ENCODE data around the genes JOSD1, DNAL4 and APOBEC3A.

GRCh38 chr22:38256487-38257195 is 16.2 kb downstream of the TMEM184B start:
- PRO-cap, 5 experiments = peak in 2 of 5 experiments; most common minus-strand start chr22:38256788 (in 2)
- RAMPAGE, long total RNA, 2 experiments = no peak in any of the 2 experiments
- RRBS = no CpG with 5 or more reads among the region's 13 CpGs

- PRO-cap, 5 experiments = no peak in any of the 5 experiments
- RAMPAGE, long total RNA, 2 experiments = no peak in any of the 2 experiments
- RRBS = no CpG with 5 or more reads among the region's 4 CpGs
Measured at GRCh38 chr22:38288710-38289168, 15.9 kb upstream of the TMEM184B start.

DNA sequence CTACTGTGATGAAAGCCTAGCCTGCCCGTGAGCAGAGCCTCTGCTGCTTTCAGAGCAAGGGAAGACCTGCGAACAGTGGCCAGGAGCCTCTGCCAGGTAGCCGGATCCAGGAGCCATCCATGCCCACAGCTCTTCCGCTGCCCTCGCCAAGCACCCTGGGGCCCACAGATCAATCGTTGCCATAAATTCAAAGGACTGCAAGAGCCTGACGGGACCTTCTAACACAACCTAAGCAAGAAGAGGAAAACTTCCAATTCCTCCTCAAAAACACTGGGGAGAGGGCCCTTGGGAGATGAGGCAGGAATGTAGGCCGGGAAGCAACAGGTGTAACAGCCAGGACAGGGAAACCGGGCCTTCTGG is 18.2 kb downstream of the CSNK1E start:
- PRO-cap, 5 experiments = peak in 1 of 5 experiments; most common minus-strand start position 175 of the sequence (in 1)
- RAMPAGE, long total RNA, 2 experiments = no peak in any of the 2 experiments
- RRBS = no CpG with 5 or more reads among the region's 9 CpGs

DNA sequence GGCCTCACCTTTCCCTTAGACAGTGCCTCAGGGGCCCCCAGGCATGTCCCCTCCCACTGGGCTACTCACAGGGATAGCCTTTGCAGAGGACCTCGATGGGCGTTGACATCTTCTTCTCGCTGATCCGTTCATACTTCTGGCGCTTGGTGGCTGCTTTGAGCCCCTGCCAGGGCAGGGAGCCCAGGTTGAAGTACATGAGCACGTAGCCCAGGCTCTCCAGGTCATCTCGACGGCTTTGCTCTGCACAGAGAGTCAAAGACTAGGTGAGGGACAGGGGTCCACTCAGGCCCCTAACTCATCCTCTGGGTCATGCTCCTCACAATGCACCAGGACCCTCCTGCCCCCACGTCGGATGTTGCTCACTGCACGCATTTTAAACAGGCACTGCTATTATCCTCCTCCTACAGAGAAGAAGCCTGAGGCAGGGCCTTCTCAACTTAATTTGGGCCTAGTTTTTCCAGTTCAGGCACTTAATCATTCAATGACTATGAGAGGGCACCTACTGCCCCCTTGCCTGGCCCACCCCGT is 17.3 kb downstream of the CSNK1E start:
- PRO-cap, 5 experiments = no peak in any of the 5 experiments
- RAMPAGE, long total RNA, 2 experiments = no peak in any of the 2 experiments
- RRBS = no CpG with 5 or more reads among the region's 12 CpGs

DNA sequence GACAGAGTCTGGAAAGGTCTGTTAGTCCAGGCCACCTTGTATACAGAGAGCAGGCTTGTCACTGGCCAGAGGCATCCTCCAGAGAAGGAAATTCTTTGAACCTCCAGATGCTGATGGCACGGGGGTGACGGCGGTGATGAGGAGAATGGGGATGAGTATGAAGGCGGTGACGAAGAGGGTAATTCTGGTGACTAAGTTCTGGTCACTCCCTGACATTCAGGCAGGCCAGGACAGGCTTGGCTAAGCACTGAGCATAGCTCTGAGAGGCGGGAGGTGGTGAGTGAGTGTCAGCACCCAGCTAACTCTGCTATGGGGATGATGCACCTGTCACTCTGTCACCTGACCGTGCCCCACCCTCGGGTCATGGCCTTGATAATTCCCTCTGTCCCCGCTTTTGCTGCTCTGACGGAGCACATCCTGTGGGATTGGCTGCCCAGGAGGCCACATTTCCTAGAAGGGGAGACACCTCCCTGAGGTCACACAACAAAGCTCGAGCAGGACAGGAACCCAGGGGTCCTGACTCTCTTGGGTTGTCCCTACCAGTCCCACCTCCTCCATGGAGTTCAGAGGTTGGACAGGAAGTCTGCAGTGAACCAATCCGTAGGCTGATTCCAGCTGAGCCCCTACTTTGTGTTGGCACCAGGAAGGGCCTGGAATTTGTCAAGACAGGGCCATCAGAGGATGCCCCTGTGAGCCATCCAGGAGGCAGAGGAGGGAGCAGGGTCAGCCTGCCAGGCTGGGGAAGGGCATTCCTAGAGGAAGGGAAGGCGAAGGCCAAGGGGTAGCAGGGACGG is 31.1 kb upstream of the CSNK1E start:
- PRO-cap, 5 experiments = no peak in any of the 5 experiments
- RAMPAGE, long total RNA, 2 experiments = no peak in any of the 2 experiments
- RRBS = no CpG with 5 or more reads among the region's 14 CpGs

DNA sequence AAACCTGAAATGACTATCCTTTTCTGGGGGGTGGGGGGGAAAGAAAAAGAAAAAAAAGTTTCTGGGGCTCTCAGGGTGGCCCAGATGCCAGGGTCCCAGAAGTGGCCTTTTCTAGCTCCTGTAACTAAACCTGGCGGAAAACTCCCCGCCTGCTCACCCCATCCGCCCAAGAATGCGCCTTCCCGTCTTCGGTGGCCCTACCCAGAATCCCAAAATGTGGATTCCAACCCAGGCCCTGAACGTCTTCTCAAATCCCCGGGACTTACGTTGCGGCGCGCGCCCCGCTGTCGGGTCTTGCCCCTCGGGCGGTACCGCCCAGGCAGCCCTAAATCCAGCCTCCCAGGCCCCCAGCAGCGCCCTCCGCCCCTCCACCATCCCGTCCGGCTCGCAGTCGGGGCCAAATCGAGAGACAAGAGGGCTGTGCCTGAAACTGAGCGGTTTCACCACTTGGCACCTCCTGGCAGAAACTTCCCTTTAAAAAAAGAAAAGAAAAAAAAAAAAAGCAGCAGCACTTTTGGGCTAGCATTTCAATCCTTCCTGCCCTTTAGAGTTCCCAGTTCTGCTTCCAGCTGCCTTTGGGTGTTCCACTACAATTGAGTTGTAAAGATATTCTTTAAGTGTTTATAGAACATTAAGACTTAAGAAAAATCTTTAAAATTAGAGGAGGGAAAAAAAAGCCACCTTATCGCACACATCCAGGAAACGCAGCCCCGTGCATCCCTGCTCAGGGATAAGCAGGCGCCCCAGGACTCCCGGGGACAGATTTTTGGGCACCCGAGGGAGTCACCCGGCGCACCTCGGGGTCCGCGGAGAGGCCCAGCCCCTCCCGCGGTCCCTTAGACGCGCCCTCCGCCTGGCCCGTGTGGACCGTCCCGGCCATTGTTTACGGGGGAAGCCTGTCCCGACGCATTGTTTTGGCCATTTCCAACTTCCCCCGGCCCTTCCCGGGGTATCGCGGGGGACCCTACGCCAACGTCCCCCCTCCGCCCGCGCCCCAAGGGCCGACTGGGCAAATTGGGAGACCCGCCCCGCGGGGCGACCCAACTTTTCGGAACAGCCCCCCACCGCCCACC is 57.6 kb downstream of the KCNJ4 start:
- PRO-cap, 5 experiments = peak in 2 of 5 experiments; most common plus-strand start position 556 of the sequence (in 2)
- RAMPAGE, long total RNA, 2 experiments = no peak in any of the 2 experiments
- RRBS = under 1% methylated on average over 11 of the region's 64 CpGs

- PRO-cap, 5 experiments = no peak in any of the 5 experiments
- RAMPAGE, long total RNA, 2 experiments = no peak in any of the 2 experiments
- RRBS = 6% methylated on average over 6 of the region's 14 CpGs
Measured at GRCh38 chr22:38452377-38452842, 2.6 kb downstream of the KCNJ4 start.

DNA sequence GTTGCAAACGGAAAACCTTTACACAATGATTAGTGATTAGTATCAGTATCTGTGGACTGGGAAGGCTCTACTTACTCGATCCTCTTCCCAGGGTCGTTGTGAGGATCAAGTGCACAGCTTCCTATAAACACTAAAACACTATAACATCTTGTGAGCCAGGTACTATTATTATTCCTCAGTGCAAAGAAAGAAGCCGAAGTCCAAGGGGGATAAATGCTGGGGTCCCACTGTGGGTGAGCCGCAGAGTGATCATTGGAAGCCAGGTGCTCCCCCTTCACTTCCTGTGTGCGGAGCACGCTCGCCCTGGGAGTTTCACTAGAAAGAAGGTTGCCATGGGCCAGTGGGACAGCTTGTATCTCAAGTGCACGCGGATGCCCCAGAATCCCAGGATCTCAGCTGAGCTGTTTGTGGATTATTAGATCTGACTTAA is 745 bp downstream of the CBY1 start:
- PRO-cap, 5 experiments = no peak in any of the 5 experiments
- RAMPAGE, long total RNA, 2 experiments = no peak in any of the 2 experiments
- RRBS = no CpG with 5 or more reads among the region's 10 CpGs

DNA sequence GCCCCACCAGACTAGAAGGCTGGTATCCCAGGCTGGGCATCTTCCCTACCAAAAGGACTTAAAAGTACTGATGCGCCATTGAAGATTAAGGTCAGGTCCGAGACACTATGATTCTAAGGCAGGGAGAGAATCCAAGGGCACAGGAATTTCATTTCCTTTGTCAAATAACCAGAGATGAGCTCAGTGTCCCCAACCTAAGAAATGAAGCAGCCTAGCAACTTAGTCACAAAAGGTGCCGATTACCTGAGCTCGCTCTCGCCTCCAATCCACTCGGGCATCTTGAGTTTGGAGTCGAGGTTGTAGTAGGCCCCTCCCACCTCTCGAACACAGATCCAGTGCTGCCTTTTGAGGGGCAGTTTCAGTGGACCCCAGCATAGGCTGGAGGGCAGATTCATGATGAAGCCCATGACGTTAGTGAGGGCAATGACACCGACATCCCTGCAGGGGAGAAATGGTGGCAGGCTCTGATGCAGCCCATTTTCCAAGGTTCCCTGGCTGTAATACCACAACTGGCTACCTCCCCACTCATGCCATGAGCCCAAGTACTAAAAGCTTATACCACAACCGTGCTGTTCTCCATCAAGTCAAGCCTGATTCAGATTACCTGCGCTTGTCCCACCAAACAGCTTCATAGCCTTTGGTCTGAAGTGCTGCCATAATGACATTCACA is 7.1 kb downstream of the TOMM22 start:
- PRO-cap, 5 experiments = no peak in any of the 5 experiments
- RAMPAGE, long total RNA, 2 experiments = no peak in any of the 2 experiments
- RRBS = no CpG with 5 or more reads among the region's 12 CpGs

GRCh38 chr22:38700140-38701232 is at the start of gene JOSD1:
TSS of gene JOSD1 (minus strand) at chr22:38700943.
- PRO-cap, 5 experiments = peak in 5 of 5 experiments; most common plus-strand start chr22:38700740 (in 3); most common minus-strand start chr22:38700940 (in 5)
- RAMPAGE, long total RNA, 2 experiments = no peak in any of the 2 experiments
- RRBS = 2% methylated on average over 69 of the region's 121 CpGs

DNA sequence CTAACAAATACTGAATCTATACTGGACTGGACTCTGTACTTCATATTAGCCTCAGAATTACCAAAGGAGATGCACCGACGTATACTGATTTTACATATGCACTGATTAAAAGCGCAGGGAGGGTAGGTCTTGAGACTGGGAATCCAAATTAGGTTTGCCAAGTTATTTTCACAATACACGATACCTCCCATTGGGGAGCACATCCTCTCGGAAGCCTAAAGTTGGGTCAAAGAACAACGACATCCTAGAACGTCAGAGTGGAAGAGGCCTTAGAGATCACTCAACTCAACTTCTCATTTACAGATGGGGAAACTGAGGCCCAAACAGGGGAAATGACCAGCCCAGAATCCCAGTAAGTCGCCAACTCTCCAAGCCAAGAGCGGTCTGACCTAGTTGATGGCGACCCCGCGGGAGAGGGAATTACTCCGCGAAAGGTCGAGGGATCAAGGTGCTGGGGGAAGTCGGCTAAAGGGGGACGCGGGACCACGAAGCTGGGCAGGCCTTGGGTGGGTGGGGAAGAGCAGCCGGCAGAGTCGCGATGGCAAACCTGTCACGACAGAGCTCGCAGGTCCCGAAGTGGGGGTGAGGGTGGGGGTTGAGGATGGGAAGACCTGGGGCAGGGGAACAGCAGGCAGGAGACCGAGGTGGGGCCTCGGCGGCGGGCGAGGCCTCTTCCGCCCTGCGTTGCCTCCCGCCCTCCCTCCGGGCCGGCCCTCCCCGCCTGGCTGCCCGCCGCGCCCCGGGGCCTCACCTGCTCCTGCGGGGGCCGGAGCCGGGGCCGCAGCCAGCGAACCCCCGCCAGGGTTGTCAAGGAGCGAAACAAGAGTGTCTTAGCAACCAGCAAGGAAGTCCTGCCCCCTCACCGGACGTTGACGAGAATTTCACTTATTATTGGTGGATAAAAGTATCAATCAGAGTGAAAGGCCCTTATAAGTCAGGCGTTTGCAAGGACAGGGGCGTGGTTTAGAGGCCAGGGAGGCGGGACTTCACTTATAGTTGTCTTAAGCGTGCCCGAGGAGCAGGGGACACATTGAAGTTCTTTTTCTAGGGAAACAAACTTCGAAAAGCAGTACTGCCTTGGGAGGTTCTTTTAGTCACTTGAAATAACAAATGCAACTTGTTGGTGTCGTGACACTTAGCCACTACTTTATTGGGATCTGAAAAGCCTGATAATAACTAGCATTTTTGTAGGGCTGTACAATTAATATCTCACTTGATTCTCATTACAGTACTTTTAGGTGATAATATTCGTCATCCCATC is at the start of gene DNAL4:
Gene DNAL4 (minus strand): TSS at position 827 of the 1,261 bp plus-strand sequence.
- PRO-cap, 5 experiments = peak in 5 of 5 experiments; most common plus-strand start position 959 of the sequence (in 5); most common minus-strand start position 673 of the sequence (in 2)
- RAMPAGE, long total RNA, 2 experiments = start-site peak on the minus strand in 2 of 2 experiments, centred at positions 815 to 823 of the sequence, 77 to 246 reads per replicate
- RRBS = 0% methylated on average over 5 of the region's 58 CpGs

- PRO-cap, 5 experiments = no peak in any of the 5 experiments
- RAMPAGE, long total RNA, 2 experiments = no peak in any of the 2 experiments
- RRBS = no CpG with 5 or more reads among the region's 22 CpGs
Measured at GRCh38 chr22:38864078-38864922, 7.7 kb downstream of the CBX6 start.

DNA sequence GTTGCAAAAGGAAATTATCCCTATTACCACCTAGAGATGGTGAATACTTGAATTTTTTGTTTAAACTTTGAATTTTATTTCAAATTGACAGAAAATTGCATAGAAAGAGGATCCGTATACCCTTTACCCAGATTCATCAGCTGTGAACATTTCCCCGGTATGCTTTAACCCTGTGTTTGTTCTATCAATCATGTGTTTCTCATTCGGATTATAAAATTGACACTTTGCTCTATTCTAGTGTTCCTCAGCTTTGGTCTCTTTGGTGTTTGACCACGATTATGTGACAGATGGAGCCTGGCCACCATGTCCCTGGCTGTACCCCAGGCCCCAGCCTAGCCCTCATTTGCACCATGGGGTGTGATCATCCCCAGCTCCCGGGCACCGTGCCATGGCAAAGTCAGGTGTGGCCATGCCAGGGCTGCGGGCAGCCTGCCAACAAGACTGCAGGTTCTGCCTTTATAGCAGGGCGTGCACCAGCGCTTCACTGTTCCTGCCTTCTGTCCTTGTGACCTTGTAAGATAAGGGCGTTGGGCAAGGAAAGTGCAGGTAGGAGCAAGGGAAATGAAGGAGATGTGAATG is 22.5 kb upstream of the APOBEC3A start:
- PRO-cap, 5 experiments = no peak in any of the 5 experiments
- RAMPAGE, long total RNA, 2 experiments = no peak in any of the 2 experiments
- RRBS = no CpG with 5 or more reads among the region's 10 CpGs

GRCh38 chr22:38957245-38957794 is at the start of gene APOBEC3A:
TSS of gene APOBEC3A (plus strand) at chr22:38957609.
- PRO-cap, 5 experiments = no peak in any of the 5 experiments
- RAMPAGE, long total RNA, 2 experiments = start-site peak on the plus strand in 1 of 2 experiments, at chr22:38957601-38957612 at its widest, 50 to 107 reads per replicate
- RRBS = no CpG with 5 or more reads among the region's 11 CpGs

DNA sequence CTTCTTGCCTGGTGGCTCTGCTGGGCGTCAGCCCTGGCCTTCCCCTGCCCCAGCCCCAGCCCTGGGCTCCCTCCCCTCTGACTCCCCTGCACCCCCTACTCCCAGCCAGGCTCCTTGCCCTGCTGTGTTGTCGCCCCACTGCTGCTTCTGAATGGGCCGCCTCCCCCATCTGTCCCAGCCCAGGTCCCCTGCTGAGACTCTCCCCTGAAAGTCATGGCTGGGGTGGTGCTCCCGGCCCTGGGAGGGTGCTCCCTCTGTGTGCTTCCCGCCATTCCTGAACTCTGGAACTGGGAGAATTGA is 295 bp downstream of the APOBEC3G start:
- PRO-cap, 5 experiments = no peak in any of the 5 experiments
- RAMPAGE, long total RNA, 2 experiments = no peak in any of the 2 experiments
- RRBS = no CpG with 5 or more reads among the region's 5 CpGs

DNA sequence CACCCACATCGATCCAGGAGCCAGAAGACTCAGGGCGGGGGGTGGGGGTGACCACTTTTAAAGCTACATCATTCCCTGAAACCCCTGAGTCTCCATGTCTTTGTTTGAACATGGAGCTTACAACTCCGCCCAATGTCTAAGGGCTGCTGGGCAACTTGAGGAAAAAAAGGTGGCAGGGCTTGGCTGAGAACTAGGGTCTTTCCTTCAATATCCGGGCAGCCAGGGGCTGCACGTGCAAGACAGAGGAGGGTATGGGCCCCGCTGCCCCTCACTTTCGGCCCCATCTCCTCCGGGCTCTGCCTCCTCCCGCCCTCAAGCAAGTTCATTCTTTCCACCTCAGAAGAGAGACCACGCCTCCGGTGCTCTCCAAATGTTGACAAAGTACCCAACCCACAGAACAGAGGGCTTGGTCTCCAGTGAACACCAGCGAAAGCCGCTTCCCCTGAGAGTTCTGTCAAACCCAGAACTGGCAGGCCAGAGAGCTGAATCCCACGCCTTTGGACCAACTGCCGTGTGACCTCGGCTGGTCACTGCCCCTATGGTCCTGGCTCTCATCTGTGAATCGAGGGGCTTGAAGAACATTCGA is 7.4 kb downstream of the PDGFB start:
- PRO-cap, 5 experiments = no peak in any of the 5 experiments
- RAMPAGE, long total RNA, 2 experiments = no peak in any of the 2 experiments
- RRBS = 62% methylated on average over 8 of the region's 18 CpGs

- PRO-cap, 5 experiments = no peak in any of the 5 experiments
- RAMPAGE, long total RNA, 2 experiments = no peak in any of the 2 experiments
- RRBS = no CpG with 5 or more reads among the region's 19 CpGs
Measured at GRCh38 chr22:39279348-39279980, 34.7 kb upstream of the PDGFB start.

GRCh38 chr22:39286713-39287062 is 32.7 kb downstream of the RPL3 start:
- PRO-cap, 5 experiments = peak in 3 of 5 experiments; most common minus-strand start chr22:39286971 (in 3)
- RAMPAGE, long total RNA, 2 experiments = no peak in any of the 2 experiments
- RRBS = no CpG with 5 or more reads among the region's 6 CpGs

DNA sequence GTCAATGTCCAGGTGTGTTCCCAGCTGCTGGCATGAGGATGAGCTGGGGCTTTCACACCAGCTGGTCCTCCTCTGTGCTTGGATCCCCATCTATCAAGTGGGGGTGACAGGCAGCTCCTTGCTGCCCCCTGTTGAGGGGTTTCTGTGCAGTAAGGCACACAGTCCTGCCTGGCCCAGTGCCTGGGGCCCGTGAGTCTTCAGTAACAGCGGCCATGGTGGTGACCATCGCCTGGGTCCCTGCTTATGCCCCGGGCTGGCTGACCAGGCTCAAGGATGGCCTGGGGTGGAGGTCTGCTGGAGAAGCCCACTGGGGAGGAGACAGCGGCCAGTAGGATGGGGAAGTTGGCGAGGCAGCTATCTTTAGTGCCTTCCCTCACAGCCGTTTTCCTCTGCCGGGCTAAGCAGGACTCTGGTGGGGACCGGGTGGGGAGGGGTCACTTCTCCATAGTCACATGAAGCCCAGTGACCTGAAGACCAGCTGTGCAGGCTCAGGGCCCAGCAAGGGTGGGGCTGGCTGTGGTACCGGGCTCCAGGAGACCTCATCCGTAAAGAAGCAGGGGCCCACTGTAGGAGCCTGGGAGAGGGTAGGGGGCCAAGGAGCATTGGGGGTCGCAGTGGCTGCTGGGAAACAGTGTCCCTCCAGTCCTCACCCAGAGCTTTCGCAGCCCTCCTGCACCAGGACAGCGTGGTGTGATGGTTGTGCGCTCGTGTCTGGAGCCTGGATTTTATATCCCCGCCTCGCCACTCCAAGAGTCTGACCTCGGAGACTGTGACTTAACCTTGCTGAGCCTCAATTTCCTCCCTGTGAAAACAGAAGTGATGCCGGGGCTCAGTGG is 12.4 kb downstream of the RPL3 start:
- PRO-cap, 5 experiments = no peak in any of the 5 experiments
- RAMPAGE, long total RNA, 2 experiments = no peak in any of the 2 experiments
- RRBS = 38% methylated on average over 2 of the region's 20 CpGs

GRCh38 chr22:39318885-39319537 is 412 bp downstream of the RPL3 start:
- PRO-cap, 5 experiments = peak in 2 of 5 experiments; most common minus-strand start chr22:39319112 (in 2)
- RAMPAGE, long total RNA, 2 experiments = no peak in any of the 2 experiments
- RRBS = under 1% methylated on average over 8 of the region's 33 CpGs